HL-60 (cell line): ENCODE measurements around the gene HTT.

DNA sequence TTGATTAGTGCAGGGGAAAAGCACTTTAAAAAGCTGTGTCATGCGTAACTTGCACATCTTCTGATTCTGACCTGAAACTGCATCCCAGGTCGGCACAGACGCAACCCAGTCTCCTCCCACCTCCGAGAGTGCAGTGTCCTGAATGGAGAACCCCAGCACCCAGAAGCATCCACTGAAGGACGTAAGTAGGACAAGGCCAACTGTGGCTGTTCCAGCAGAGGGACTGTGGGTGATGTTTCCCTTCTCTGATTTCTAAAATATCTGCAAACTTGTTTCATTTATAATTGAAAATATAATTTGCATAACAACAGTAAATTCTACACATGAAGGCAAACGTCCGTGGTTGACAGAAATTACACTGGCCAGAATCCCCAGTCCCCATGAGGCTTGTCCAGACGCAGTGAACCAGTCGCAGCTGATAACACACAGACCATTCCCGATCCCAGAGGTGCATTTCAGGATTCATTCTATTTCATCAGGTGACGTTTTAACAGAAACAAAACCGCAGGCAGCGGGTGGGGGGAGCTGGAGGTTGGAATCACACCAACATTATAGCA is 3.1 kb upstream of the MFSD10 start:
- RRBS = no CpG with 5 or more reads among the region's 13 CpGs

DNA sequence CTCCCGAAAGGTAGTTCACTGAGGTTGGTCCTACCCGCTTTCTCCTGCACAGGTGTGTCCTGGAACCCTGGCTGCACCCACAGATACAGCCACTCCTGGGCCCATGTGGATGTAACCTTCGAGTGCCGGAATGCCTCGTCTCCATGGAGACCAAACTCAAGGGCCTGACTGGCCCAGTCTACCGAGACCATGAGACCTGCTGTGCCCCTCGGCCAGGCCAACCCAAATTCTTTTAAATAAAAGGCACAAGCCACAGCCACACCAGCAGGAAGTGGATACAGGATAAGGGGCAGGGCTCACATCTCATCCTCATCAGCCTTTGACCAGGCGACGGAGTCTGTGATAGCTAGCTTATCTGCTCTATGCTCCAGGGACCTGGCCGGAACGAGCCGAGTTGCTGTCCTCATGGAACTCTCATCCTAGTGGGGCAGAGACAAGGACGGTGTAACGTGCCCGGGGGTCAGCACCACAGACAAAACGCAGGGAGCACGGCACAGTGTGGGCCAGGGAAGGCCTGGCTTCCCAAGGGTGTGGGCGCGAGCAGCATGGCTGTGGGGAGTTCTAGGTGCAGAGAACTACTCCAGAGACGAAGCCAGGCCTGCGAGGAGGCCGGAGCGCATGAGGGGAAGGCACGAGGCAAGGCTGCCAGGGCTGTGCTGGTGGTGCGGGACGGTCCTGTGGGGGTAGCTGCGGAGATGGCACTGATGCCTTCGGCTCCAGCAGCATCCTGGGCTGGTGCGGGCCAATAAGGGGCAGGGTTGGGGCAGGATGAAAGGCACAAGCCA is 5.8 kb upstream of the MFSD10 start:
- RRBS = 93% methylated on average over 6 of the region's 29 CpGs

DNA sequence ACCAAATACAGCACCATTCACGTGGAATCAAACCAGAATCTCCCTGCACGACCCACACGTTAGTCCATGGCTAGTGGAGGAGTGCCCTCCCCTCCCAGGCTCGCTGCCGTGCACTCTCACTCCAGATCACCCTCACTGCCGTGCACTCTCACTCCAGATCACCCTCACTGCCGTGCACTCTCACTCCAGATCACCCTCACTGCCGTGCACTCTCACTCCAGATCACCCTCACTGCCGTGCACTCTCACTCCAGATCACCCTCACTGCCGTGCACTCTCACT is 11.1 kb upstream of the MFSD10 start:
- RRBS = no CpG with 5 or more reads among the region's 10 CpGs

- RRBS = no CpG with 5 or more reads among the region's 9 CpGs
These were observed 5.1 kb downstream of the GRK4 start for GRCh38 chr4:2968254-2969015.

DNA sequence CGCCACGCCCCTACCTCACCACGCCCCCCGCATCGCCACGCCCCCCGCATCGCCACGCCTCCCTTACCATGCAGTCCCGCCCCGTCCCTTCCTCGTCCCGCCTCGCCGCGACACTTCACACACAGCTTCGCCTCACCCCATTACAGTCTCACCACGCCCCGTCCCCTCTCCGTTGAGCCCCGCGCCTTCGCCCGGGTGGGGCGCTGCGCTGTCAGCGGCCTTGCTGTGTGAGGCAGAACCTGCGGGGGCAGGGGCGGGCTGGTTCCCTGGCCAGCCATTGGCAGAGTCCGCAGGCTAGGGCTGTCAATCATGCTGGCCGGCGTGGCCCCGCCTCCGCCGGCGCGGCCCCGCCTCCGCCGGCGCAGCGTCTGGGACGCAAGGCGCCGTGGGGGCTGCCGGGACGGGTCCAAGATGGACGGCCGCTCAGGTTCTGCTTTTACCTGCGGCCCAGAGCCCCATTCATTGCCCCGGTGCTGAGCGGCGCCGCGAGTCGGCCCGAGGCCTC is at the start of gene HTT:
TSS of gene HTT (plus strand) at position 392 of the 505 bp plus-strand sequence.
- RRBS = 3% methylated on average over 18 of the region's 57 CpGs

GRCh38 chr4:3074795-3075837 is 635 bp downstream of the HTT start:
- RRBS = 4% methylated on average over 13 of the region's 71 CpGs

DNA sequence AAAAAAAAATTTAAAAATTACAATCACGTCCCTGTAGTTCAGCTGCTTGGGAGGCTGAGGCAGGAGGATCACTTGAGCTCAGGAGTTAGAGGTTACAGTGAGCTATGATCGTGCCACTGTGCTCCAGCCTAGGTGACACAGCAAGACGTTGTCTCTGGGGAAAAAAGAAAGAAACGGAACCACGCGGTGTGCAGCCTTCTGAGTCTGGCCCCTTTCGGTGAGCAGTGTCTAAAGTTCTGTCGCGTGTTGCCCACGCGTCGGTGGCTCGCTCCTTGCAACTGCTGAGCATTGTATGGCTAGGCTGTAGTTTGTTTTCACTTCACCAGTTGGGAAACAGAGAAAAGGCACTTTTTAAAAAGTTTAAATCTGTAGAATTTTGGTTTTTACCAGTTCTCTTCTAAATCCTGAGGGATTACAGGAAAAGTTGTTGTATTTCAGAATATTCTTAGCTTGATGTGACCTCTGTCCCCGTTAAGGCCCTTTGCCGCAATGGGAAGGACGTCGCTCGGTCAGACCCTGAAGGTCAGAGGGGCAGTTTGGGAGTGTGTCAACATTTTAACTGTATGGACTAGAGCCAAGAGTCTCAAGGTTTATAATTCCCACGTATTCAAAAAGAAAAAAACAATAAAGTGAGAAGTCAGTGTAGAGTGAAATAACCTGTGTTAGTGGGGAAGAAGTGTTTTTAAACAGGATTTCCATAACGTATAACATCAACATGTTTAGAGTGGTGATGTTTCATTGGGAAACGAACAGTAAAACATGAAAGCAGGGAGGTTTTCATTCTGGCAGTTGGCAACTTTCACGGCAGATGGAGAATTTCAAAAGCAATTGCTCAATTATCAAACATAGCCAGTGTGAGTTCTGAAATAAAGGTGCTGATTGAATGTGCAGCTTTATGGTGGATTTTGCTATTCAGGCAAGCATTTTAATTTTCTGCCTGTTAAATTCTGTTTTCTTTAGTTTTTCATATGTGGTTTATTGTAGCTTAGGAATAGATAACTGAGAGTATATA is 45.8 kb upstream of the MSANTD1 start:
- RRBS = no CpG with 5 or more reads among the region's 22 CpGs

DNA sequence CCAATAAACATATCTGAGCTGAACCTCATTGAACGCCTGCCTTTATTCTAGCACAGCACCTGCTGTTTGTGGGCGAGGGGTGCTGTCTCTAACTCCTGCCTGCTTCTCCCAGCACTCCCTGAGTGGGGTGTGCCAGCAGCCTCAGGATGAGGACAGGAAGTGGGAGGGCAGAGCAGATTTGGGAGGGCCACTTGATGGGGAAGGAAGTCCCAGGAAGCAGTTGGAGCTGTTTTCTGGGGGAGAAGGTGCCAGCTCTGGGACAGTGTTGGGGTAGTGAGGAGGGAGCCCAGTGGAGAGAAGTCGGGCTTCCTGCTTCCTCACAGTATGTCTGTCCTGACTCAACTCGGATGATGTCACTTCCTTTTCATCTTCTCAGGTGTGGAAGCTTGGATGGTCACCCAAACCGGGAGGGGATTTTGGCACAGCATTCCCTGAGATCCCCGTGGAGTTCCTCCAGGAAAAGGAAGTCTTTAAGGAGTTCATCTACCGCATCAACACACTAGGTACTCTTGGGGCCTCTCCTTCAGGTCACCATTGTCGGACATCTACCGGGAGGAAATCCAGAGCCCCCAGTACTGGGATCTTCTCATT is 29.1 kb upstream of the MSANTD1 start:
- RRBS = no CpG with 5 or more reads among the region's 9 CpGs

- RRBS = 92% methylated on average over 3 of the region's 22 CpGs
These were observed 23.7 kb upstream of the MSANTD1 start for GRCh38 chr4:3225035-3225851.

DNA sequence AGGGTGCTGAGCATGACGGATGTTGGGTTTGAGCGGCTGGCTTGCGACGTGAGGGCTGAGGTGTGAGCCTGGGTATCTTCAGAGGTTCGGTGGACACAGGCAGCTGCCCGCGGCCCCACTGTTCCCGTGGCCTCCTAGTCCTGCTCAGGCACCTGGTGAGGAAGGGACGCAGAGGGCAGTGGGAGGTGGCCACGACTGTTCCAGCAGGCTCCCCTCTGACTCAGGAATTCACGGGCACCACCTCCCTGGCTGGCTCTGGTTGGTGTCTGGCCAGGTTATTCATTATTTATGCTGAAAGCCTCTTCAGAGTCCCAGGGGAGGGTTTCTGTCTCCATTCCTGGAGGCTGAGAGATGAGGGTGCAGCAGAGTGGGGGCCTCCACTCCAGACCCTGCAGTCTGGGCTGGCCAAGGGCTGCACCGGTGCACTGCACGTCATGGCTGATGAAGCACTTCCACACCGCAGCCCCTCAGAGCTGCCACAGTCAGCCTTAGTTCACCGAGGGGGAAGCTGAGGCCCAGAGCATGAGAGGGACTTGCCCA is 2.2 kb downstream of the MSANTD1 start:
- RRBS = no CpG with 5 or more reads among the region's 15 CpGs

DNA sequence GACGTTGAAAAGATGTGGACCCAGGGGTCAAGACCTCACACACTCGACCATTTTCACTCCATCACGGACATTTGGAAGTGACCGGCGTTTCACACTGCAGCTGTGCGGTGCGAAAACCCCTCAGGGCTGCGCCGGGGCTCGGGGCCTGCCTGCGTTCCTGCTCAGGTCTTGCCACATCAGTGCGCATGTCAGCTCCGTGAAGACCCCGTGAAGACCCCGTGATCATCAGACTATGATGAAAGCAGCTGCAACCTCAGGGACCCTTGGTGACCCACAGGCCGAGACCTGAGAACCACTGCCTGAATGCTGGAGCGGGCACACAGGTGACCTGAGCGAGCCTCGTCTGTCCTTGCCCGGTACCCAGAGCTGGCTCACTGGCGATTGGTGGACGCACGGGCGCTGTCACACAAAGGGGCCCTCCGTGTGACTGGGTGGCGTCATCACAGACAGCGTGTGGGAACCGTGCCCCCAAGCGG is 12.5 kb downstream of the MSANTD1 start:
- RRBS = 97% methylated on average over 6 of the region's 29 CpGs

- RRBS = 2% methylated on average over 3 of the region's 30 CpGs
These were observed 71.9 kb upstream of the HGFAC start for GRCh38 chr4:3369626-3370559.

- RRBS = no CpG with 5 or more reads among the region's 13 CpGs
These were observed 57.4 kb upstream of the HGFAC start for GRCh38 chr4:3384271-3384816.

- RRBS = 56% methylated on average over 2 of the region's 11 CpGs
These were observed 58.9 kb upstream of the ADRA2C start for GRCh38 chr4:3707275-3707778.

DNA sequence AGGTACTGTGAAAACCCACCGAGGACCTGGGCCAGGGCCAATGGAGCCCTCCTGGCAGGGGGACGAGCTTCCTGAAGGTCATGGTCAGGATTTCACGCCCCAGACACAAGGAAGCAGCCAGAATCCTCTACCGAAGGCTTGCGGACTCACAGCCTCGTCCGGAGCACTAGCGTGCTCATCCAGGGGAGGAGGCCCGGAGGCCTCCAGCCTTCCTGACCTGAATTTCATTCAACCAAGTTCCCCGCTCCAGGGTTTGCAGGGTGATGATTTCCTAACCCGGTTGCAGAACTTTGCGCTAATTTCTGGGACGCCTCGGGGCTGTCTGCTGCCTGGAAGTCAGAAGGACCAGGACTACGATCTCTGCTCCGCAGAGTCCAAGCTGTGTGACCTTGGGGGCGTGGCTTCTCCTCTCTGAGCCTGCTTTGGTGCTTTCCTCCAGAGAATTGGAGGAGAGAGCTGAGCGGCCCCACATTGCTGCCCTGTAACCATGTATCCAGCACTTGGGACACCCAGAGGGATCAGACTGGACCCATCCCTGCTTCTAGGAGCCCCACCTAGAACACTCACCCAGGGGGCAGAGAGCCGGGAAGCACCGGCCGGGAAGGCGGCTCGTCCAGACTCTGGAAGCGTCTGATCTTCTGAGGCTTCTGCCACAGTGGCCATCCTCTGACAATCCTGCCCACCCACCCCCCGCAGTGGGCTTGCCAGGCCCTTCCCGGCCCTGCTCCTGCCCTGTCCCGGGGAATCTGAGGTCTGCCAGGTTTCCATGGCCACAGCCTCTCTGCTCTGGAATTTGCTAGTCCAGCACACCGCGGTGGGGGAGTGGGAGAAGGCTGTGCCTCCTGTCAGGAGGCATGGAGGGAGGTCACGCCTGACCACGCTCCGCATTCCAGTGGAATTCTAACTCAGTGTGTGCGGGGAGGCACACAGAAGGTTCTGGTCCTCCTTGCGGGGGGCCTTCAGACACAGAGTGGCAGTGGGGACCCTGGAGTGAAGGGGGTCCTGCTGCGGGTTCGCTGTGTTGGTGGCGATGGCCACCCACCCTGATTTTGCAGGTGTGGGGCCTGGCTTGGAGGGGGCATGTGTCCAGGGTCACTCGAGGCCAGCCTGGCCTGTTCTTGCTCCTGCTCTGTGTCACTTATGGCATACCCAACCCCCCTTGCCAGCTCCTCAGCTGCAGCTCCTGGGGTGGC is 55.9 kb upstream of the ADRA2C start:
- RRBS = 84% methylated on average over 4 of the region's 38 CpGs

DNA sequence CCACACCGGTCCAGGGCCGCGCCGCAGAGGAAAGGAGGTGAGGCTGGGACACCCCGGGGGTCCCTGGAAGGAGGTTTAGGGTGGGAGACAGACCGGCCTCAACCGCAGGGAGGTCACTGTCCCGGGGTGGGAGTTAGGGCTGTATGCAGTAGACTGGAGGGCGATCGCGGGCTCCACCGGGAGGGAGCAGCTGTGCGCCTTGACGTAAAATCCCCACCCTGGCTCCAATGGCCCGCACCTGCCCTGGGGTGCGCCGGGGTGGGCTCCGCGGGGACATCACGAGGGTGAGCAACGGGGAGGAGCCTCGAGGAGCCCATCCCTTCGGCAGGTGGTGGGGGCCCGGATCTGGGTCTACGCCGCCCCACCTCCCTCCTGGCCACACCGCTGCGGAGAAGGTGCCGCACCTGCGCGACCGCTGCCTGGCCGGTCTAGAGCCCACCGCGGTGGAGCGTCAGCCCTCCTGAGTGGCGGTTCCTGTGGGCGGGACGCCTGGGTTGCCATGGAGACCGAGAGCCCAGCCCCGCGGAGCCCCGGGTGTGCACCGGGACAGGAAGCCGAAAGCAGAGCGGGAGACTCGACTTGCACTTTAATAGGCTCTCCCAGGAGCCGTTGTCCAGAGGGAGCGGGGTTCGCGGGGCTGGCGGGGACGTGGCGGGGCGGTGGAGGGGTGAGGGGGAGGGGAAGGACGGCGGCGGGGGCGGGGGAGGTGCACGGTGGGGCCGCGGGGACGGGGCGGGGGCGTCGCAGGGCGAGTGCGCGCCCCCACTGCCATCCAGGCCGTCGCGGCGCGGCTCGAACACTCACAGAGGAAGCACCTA is 105.2 kb downstream of the ADRA2C start:
- RRBS = 21% methylated on average over 34 of the region's 75 CpGs

- RRBS = no CpG with 5 or more reads among the region's 4 CpGs
These were observed 87.8 kb downstream of the OTOP1 start for GRCh38 chr4:4138917-4139328.

GRCh38 chr4:4269018-4269959 is 20.7 kb downstream of the LYAR start:
- RRBS = 100% methylated on average over 1 of the region's 16 CpGs

- RRBS = no CpG with 5 or more reads among the region's 20 CpGs
These were observed 38.4 kb upstream of the NSG1 start for GRCh38 chr4:4348366-4349021.

- RRBS = no CpG with 5 or more reads among the region's 10 CpGs
These were observed 34.3 kb downstream of the NSG1 start for GRCh38 chr4:4421226-4421612.